Pericardium fibroblast (primary cell): Measurements from ENCODE around the genes ABHD17C, CFAP161 and MEX3B.

GRCh38 chr15:80111227-80111536, 41.6 kb upstream of the FAH start:
- RAMPAGE, long total RNA, result no peak

GRCh38 chr15:80134388-80134918, 18.3 kb upstream of the FAH start:
- RAMPAGE, long total RNA, result no peak

- RAMPAGE, long total RNA, result no peak
Measured at GRCh38 chr15:80288181-80288539, 36.1 kb upstream of the CTXND1 start.

DNA sequence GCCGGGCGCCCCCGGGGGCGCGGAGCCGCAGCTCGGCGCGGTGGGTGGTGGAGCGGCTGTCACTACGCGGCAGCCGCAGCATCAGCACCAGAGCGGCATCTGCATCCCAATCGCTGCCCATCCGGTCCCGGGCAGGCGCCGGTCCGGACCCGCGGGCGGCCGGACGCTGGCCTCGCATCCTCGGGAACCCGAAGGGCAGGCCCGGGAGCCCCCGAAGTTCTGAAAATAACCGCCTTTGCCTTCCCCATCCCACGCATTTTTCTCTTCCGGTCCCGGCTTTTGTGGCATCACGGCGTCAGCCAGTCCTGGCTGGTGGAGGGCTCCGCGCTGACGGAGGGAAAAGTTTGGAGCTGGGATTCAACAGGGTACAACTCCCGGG, 427 bp downstream of the ARNT2 start:
- RAMPAGE, long total RNA, result no peak

GRCh38 chr15:80694764-80695491, at the start of gene ABHD17C:
Gene ABHD17C (plus strand): TSS chr15:80695310.
- RAMPAGE, long total RNA, result no peak

DNA sequence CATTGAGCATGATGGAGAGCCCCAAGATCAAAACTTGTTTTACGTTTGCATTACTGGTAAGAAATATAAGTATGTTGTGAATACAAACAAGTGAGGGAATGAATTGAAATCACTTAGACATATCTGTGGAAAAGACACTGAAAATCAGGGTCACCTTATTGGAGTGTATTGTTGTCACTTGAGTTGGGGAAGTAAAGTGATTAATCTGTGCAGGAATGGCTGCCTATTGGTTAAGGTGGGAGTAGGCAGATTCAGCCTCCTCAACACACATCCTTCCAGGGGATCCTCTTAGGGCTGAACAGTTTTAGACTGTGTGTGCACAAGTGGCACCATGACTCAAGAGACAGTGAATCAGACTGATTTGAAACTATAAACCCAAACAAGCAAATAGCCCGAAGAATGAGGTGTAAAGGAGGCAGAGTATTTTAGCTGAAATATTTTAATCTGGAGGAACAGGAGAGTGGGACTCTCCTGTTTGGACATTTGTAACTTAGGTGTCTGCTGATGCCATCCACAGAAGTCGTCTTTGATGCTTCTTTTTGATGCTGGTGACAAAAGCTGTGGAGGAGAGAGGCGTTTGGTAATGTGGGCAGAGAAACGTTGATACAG, 4.9 kb downstream of the ABHD17C start:
- RAMPAGE, long total RNA, result no peak

DNA sequence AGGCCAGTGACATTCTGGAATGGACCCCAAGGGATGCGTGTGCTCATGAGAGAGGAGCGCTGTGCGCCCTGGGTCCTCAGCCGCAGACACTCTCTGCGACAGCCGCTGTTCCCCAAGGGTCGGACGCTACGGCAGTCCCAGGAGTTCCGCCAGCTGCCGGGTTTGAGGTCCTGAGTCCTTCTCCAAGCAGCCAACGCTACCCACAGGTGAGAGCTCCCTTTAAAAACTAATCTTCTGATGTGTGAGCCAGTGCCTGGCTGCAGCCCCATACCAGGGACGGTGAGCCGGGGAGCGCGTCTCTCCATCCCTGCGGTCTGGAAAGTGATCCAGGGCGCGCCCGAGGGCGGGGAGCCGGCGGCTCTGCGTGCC, 1.2 kb downstream of the CEMIP start:
- RAMPAGE, long total RNA, result no peak

DNA sequence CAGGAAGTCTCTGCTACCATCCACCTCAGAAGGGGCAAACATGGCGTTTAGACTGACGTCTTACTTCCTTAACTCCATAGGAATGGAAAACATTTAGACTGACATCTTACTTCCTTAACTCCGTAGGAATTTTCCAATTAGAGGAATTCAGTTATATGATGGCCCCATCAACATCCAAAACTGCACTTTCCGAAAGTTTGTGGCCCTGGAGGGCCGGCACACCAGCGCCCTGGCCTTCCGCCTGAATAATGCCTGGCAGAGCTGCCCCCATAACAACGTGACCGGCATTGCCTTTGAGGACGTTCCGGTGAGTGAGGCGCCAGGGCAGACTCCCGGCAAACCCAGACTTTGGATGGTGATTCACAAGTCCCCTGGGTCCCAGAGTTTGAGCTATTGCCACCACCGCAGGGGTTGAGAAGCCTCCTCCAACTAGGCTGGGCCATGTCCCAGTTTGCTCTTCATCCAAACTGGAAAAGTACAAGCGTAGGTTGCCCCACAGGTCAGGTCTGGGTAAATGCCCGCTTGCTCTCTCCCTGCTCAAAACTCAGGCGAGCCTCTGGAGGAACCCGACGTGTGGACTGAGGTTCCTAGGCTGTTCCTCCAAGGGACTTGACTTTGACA, 57.8 kb downstream of the MESD start:
- RAMPAGE, long total RNA, result no peak

- RAMPAGE, long total RNA, result no peak
Measured at GRCh38 chr15:80943678-80944159, 45.9 kb downstream of the MESD start.

DNA sequence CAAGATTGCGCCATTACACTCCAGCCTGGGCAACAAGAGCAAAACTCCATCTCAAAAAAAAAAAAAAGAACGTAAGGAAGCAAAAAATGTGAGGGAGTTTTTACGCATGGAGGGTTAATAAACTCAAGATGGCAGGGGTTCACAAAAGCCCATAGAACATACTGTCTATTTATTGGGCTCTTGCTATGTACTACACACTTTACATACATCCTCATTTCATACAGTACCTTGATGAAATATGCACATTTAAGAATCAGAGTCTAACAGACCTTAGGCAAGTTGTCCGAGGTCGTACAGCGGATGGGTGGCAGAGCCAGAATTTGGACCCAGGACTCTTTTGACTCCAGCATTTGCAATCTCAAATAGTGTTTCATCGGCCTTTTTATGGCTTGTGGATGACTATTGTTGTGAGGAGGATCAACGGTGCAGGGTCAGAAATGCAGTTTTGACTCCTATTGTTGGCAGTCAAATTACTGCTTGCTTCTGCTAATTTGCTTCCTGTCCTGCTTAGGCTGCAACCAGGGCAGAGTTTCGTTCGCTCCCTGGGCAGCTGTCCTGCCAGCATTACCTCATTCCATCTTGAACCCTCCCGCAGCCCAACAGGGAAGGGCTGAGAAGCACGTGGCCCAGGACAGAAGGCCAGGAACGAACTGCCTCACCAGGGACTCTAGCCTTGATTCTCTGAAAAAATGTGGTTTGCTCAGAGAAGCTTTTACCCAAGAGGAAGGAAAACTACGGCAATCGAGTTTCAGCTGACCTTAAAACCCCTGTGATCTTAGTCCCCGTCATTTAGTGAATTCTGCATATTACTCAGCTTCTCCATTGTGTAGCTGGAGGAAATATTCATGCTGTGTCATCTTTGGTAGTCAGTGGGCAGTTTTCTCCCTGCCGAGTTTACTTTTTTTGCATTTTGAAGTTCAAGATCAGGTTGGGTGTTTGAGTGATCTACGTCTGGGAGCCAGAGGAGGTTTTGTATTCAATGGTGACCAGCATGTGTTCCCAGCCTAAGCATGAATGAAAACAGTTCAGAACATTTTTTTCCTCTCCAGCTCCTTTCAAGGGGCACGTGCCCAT, 22.7 kb downstream of the TLNRD1 start:
- RAMPAGE, long total RNA, result no peak

- RAMPAGE, long total RNA, result no peak
Measured at GRCh38 chr15:81133664-81134643, at the start of gene CFAP161. Gene CFAP161 (plus strand): TSS chr15:81134270.

- RAMPAGE, long total RNA, result no peak
Measured at GRCh38 chr15:81296067-81297278, 27.5 kb downstream of the STARD5 start.

GRCh38 chr15:81297685-81298407, 26.1 kb downstream of the STARD5 start:
- RAMPAGE, long total RNA, result no peak

DNA sequence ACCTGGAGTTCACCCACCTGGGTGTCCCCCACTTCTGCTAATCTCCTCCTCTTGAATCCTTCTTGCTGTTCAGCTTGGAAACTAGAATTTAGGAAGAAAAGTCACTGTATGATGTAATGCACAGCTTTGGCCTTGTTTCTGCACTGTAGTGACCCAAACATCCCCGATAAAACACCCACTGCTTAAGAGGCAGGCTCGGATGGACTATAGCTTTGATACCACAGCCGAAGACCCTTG, 24.8 kb downstream of the STARD5 start:
- RAMPAGE, long total RNA, result no peak

DNA sequence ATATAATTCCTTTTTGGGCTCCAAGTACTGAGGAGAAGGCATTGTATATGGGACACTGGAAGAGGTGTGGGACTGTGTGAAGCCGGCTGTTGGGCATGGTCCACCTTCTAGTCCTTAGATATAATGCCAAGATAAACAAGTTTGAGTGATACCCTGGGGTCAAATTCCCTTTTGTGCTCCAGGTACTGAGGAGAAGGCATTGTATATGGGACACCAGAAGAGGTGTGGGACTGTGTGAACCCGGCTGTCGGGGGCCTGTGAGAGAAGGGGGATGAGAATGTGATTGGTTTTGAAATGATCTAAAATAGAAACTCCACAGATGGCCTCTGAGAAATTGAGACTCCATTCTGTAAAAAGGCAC, 11.4 kb upstream of the TMC3 start:
- RAMPAGE, long total RNA, result no peak

DNA sequence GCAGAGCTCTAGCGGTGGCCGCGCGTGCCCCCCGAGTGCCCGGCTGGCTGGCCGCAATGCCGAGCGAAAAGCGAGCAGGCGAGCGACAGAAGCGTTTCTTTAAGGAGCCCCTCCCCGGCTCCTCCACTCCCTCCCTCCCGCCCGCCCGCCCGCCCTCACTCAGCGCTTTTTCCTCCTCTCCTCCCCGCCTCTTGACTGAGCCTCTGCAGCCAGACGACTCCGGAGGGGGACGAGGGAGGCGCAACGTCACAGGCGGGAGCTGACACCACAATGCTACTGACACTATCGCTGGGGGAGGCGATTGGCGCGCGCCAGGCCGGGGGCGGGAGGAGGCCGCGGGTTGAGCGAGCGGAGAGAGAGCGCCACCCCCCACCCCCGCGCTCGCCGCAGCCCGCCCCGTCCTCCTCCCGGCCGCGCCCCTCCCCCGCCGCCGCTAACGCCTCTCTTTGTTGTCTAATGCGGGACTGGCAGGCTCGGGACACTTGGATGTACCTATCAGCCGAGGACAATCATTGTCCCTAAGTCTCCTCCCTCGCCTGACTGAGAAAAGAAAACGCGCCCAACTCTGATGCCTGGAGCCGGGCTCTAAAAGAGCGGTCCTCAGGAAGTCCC, at the start of gene MEX3B:
Gene MEX3B (minus strand): TSS at position 72 of the 612 bp plus-strand sequence.
- RAMPAGE, long total RNA, result no peak

GRCh38 chr15:82487014-82487591, 53.2 kb downstream of the RPS17 start:
- RAMPAGE, long total RNA, result no peak

DNA sequence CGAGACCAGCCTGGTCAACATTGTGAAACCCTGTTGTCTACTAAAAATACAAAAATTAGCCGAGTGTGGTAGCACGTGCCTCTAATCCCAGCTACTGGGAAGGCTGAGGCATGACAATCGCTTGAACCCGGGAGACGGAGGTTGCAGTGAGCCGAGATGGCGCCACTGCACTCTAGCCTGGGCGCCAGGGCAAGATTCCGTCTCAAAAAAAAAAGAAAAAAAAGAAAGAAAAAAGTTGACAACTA, 850 bp downstream of the RPS17 start:
- RAMPAGE, long total RNA, result no peak

DNA sequence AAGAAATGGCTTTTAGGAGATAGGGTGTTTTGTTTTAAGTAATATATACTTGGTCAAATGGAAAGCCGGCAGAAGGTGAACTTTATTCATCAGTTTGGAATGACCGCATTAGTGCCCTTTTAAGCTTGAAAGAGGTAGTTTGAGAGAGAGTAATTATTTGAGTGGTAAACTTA, 1.2 kb downstream of the WHAMM start:
- RAMPAGE, long total RNA, result no peak

DNA sequence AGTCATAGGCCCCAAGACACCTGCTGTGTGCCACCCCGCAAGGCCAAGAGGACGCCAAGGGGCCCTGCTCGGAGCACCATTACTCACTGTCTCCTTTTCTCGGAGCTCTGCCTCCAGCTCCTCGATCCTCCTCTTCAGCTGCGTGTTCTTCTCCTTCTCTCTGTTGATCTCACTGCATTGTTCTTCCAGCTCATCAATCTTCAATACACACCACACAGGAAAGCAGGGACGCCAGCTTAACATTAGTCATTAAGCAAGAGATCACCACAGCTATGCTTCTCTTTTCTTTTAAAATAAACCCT, 42.6 kb downstream of the WHAMM start:
- RAMPAGE, long total RNA, result no peak